RPMI7951 (cell line): ENCODE results near the genes TADA2B and AFAP1.

DNA sequence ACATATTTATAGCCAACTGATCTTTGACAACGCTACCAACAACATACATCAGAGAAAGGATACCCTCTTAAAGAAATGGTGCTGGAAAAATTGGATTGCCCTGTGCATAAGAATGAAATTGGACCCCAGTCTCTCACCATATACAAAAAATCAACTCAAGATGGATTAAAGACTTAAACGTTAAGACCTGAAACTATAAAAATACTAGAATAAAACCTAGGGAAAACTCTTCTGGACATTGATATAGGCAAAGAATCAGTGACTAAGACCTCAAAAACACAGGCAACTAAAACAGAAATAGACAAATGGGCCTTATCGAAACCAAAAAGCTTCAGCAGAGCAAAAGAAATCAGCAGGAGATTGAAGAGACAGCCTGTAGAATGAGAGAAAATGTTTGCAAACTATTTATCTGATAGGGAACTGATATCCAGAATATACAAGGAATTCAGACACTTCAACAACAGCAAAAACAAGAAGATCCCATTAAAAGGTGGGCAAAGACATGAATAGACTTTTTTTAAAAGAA is 27.8 kb downstream of the KIAA0232 start:
- RAMPAGE, long total RNA = no peak

DNA sequence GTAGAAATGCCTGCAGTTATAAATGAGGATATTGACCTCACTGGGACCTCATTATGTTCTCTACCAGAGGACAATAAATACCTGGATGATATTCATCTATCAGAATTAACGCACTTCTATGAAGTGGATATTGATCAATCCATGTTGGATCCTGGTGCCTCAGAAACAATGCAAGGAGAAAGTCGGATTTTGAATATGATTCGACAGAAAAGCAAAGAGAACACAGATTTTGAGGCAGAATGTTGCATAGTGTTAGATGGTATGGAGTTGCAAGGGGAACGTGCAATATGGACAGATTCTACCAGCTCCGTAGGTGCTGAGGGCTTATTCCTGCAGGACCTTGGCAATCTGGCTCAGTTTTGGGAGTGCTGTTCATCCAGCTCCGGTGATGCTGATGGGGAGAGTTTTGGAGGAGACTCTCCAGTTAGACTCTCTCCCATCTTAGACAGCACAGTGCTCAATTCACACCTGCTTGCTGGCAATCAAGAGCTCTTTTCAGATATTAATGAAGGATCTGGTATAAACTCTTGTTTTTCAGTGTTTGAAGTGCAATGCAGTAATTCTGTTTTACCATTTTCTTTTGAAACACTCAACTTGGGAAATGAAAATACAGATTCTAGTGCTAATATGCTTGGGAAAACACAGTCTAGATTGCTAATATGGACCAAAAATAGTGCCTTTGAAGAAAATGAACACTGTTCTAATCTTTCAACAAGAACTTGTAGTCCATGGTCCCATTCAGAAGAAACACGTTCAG is 47.7 kb upstream of the TBC1D14 start:
- RAMPAGE, long total RNA = no peak

- RAMPAGE, long total RNA = no peak
Observed at GRCh38 chr4:6863382-6864388, 45.9 kb upstream of the TBC1D14 start.

DNA sequence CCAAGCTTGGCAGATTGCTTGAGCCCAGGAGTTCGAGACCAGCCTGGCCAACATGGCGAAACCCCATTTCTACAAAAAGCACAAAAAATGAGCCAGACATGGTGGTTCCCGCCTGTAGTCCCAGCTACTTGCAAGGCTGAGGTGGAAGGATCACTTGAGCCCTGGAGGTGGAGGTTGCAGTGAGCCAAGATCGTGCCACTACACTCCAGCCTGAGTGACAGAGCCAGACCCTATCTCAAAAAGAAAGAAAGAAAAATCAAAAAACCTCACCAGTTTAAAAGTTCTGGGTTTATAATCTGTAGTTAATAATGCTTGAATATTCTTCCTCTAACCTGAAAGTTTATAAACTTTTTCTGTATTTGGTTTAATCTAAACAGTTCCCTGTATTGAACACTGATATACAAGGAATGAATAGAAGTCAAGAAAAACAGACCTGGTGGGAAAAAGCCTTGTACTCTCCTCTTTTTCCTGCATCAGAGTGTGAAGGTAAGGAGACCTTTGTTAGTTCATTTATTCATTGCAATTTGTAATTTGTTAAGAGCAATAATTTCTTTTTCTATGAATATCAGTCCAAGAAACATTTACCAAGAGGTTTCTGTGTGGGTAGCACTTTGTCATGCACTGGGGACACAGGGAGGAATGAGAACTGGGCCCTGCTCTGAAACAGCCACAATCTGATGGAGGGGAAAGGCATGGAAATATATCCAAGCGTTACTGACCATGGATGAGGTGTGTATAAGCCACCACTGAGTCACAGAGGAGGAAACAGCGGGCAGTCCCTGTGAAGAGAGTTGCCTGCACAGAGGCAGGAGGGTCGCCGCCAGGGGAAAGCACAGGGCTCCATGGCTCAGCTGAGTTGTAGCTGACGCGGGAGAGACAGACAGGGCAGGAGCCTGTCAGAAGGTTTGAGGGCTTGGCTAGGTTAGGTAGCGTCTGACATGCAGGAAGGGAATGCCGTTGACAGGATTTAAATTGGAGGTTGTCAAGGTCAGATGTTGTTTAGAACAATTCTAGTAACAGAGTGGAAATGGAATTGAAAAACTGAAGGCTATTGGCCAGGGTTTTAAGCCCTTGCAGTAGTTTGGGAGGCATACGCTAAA is 38.1 kb upstream of the TBC1D14 start:
- RAMPAGE, long total RNA = no peak

GRCh38 chr4:6902375-6903028 is 7.1 kb upstream of the TBC1D14 start:
- RAMPAGE, long total RNA = no peak

- RAMPAGE, long total RNA = no peak
Observed at GRCh38 chr4:6915976-6916234, 6.3 kb downstream of the TBC1D14 start.

- RAMPAGE, long total RNA = no peak
Observed at GRCh38 chr4:7034164-7035078, 8.4 kb downstream of the CCDC96 start.

- RAMPAGE, long total RNA = no peak
Observed at GRCh38 chr4:7043149-7043886, at the start of gene TADA2B. Gene TADA2B (plus strand): TSS chr4:7043372.

- RAMPAGE, long total RNA = no peak
Observed at GRCh38 chr4:7044338-7044968, 1.3 kb downstream of the TADA2B start.

DNA sequence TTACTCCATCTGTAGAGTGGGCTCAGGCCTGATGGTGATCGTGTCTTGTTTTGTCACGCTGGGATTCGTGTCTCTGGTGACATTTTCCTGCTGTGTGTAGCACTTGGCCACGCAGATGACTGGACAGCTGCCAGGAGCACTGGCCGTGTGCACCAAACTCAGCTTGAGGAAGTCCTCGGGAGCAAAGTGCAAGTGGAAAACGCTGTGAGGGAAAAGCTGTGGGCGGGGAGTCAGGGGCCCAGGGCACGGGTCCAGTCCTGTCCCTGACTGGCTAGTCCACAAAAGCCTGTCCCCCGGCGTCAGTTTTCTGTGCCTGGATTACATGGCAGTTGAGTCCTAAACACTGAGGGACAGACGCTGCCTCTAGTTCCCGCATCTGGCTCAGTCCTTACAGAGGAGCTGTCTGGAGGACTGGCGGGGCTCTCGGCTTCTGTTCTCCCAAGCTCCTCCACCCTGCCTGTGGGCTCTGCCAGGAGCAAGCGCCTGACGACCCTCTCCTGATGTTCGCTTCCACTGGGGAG is 35.8 kb upstream of the GRPEL1 start:
- RAMPAGE, long total RNA = no peak

GRCh38 chr4:7516098-7516769 is 81.5 kb upstream of the PSAPL1 start:
- RAMPAGE, long total RNA = no peak

- RAMPAGE, long total RNA = no peak
Observed at GRCh38 chr4:7564112-7564731, 129.5 kb upstream of the PSAPL1 start.

DNA sequence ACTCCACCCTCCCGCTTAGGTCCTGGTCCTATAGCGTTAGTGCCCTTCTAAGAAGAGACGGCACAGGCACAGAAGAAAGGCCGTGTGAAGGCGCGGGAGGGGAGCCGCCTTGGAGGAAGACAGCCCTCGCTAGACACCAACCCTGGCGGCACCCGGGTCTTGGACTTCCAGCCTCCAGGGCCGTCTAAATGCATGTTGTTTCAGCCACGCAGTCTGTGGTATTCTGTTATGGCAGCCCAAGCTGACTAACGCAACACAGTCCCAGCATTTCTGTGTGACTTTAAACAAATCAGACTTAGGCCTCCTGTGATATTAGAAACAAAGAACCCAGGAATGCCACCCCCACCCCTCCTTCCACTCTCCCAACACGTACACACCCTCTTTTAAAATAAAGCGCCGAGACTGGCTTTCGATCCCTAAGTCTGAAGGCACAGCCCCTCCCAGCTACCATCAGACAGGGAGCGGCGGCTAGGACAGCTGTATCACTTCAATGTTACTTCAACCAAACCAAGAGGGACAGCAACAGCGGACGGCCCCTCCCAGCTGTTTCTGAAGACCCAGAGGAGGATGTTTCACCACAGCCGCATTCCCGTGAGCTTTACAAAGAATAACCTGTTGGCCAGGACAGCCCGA is 127.9 kb downstream of the AFAP1 start:
- RAMPAGE, long total RNA = no peak

DNA sequence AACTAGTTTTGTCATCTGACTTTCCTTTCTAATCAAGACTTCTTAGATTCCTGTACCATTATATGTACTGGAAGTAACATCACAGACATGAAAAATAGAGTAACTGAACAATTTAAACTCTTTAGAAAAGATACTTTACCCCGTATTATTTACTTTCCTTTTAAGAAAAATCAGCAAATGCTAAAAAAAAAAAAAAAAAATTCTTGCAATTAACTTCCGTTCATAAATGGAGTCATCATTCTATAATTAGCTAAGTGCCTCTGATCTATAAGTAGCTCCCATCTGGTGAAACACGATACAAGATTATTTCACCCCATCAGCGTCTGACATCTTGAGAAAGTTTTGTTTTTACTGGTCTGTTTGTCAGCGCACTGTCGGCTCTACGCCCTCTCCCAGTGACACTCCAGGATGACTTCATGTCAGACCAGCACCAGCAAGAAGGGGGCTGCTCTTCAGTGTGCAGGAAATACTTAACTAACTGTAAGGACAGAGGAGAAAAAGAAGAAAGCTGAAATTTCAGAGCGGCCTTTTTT is 108.4 kb downstream of the AFAP1 start:
- RAMPAGE, long total RNA = no peak

- RAMPAGE, long total RNA = no peak
Observed at GRCh38 chr4:7939483-7940299, at the start of gene AFAP1. Gene AFAP1 (minus strand): TSS chr4:7939861.

DNA sequence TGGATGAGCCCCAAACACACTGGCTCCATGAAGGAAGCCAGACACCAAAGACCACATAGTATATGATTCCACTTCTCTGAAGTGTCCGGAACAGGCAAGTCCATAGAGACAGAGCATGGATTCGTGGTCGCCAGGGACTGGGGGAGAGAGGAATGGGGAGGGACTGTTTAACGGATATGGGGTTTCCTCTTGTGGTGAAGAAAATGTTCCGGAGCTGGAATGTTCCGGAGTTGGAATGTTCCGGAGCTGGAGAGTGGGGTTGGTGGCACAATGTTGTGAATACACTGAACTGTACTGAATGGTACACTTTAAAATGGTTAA is 28.8 kb upstream of the AFAP1 start:
- RAMPAGE, long total RNA = no peak

- RAMPAGE, long total RNA = no peak
Observed at GRCh38 chr4:8028359-8028991, 88.8 kb upstream of the AFAP1 start.

DNA sequence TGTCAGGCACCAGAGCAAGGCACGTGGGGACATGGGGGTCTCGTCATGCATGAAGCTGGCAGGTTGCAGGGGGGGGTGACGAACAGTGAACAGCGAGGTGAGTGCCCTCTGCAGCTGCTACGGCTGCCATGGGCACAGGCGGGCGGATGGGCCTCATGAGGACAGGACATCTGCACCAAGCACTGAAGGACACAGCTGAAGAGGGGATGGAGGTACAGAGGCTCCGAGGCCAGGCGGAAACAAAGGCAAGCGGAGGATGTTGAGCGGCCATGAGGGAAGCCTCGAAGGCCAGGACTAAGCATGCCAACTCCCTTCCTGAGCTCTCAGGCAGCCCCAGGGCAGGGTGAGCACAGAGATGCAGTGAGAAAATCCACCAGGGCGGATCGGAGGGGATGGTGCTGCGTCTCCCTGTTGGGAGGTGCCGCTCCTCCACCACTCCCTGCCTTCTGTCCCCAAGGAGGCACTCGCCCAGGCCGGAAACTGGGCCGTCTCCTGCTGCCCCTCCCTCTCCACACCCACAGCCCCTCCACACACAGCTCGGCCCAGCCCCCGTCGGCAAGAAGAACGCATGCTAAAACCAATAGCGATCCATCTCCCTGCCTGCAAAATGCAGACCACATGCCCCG is 24.6 kb downstream of the ABLIM2 start:
- RAMPAGE, long total RNA = no peak

GRCh38 chr4:8191074-8191924 is 7.8 kb upstream of the SH3TC1 start:
- RAMPAGE, long total RNA = no peak

- RAMPAGE, long total RNA = no peak
Observed at GRCh38 chr4:8213034-8213854, 14.2 kb downstream of the SH3TC1 start.